Upper lobe of left lung (tissue), 5 donors: ENCODE results near the genes KL and STARD13.

- PRO-cap, 2 experiments, result no peak in any of the 2 experiments
- RAMPAGE, long total RNA, 4 experiments, result no peak in any of the 4 experiments
These were observed 2.4 kb downstream of the MEDAG start for GRCh38 chr13:30908230-30909043.

GRCh38 chr13:31200657-31201016 lies 862 bp downstream of the B3GLCT start:
- PRO-cap, 2 experiments, result no peak in any of the 2 experiments
- RAMPAGE, long total RNA, 4 experiments, result no peak in any of the 4 experiments

- PRO-cap, 2 experiments, result no peak in any of the 2 experiments
- RAMPAGE, long total RNA, 4 experiments, result no peak in any of the 4 experiments
These were observed 174.8 kb downstream of the B3GLCT start for GRCh38 chr13:31374620-31374972.

DNA sequence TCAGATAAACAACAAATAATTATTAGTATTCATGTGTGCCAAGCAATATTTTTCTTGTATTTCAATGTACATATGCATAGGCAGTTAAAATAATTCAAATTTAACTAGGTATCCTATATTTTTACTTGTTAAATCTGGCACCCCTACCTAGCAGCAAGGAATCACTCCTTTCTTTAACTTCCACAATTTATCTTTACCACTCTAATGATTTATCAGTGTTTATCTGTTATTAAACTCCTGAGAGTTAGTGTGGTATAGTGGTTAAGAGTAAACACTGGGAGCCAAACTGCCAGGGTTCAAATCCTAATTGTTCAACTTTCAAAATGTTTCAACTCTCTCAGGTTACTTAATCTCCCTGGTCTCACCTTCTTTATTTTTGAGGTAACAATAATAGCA lies 84.4 kb upstream of the RXFP2 start:
- PRO-cap, 2 experiments, result no peak in any of the 2 experiments
- RAMPAGE, long total RNA, 4 experiments, result no peak in any of the 4 experiments

DNA sequence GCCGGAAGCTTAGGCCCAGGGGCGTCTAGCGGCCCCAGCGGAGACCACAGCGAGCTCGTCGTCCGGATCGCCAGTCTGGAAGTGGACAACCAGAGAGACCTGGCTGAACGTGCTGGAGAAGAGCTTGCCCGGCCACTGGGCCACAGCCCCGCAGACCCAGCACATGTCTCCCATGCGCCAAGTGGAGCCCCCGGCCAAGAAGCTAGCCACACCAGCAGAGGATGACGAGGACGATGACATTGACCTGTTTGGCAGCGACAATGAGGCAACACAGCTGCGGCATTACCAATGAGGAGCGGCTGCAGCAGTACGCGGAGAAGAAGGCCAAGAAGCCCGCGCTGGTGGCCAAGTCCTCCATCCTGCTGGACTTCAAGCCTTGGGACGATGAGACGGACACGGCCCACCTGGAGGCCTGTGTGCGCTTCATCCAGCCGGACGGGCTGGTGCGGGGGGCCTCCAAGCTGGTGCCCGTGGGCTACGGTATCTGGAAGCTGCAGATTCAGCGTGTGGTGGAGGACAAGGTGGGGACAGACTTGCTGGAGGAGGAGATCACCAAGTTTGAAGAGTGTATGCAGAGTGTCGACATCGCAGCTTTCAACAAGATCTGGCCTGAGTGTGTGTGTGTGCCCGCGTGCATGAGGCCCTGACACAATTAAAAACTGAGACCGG lies 78.7 kb upstream of the FRY start:
- PRO-cap, 2 experiments, result no peak in any of the 2 experiments
- RAMPAGE, long total RNA, 4 experiments, result start-site peak on the plus strand in 1 of 4 experiments, centred at position 317 of the sequence, 8 reads per replicate

DNA sequence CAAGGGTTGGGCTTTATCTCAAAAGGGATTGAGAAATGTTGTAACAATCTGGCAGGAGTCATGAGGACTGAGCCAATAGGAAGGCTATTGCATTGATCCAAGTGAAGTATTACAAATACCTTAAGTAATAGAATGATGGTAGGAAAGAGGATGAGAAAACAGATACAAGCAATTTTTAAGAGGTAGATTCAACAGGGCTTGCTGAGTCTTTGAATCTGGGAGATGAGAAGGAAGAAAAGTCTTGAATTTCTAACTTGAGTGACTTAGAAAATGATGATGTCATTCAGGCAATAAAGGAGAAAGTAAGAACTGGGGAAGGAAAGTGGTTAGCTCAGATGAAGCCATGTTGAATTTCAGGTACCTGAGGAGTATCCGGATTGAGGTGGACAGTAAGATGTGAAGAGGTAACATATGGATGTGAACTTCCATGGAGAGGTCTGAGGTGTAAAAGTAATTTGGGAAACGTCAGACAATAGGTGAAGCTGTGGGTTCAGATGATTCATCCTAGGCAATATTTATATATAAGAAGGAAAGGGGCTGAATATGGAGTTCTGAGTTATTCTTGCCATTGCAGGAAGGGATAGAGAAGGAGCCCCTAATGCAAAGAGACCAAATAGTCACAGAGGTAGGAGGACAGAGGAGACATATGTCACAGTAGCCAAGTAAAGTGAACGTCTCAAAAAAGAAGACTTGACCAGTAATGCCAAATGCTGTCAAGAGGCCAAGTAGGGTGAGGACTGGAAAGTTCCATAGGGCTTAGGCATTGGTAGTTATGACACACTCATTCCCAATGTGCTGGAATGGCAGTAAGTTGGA lies 15.3 kb upstream of the FRY start:
- PRO-cap, 2 experiments, result no peak in any of the 2 experiments
- RAMPAGE, long total RNA, 4 experiments, result no peak in any of the 4 experiments

DNA sequence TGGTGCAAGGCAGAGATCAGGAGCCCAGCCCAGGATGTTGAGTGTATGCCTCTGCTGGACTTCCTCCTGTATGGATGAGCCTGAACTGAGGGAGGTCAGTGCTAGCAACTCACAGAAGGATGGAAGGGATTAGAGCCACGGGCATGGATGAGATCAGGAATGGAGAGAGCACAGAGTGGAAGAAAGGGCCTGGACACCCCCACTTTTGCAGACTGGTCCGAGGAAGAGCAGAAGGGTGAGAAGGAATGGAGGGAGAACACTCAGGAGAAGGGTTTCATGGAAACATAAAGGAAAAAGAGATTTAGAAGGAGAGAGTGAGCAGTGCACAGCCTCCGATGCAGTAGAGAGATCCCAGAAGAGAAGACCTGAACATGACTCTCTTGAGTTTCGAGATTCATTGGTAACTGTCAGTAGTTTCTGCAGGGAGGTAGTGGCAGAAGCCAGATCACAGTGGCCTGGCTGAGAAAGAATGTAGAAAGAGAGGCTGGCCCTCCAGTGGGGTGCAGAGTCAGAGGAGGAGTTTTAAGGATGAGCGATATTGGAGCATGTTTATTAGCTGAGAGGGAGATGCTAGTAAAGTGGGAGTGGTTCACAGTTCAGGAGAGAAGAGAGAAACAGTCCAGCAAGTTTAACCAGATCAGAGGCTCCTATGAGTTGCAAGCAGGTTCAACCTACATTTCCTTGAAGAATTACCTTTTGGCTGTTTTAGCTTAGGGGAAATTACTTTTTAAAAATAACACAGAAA lies 109.0 kb downstream of the ZAR1L start:
- PRO-cap, 2 experiments, result no peak in any of the 2 experiments
- RAMPAGE, long total RNA, 4 experiments, result no peak in any of the 4 experiments

- PRO-cap, 2 experiments, result peak in 2 of 2 experiments; most common plus-strand start chr13:32254182 (in 1); most common minus-strand start chr13:32253940 (in 1)
- RAMPAGE, long total RNA, 4 experiments, result start-site peak on the plus strand in 4 of 4 experiments, at chr13:32254178-32254271 at its widest, 127 to 396 reads per replicate
These were observed 61.1 kb downstream of the ZAR1L start for GRCh38 chr13:32253837-32254751.

DNA sequence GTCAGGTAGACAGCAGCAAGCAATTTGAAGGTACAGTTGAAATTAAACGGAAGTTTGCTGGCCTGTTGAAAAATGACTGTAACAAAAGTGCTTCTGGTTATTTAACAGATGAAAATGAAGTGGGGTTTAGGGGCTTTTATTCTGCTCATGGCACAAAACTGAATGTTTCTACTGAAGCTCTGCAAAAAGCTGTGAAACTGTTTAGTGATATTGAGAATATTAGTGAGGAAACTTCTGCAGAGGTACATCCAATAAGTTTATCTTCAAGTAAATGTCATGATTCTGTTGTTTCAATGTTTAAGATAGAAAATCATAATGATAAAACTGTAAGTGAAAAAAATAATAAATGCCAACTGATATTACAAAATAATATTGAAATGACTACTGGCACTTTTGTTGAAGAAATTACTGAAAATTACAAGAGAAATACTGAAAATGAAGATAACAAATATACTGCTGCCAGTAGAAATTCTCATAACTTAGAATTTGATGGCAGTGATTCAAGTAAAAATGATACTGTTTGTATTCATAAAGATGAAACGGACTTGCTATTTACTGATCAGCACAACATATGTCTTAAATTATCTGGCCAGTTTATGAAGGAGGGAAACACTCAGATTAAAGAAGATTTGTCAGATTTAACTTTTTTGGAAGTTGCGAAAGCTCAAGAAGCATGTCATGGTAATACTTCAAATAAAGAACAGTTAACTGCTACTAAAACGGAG lies 22.7 kb downstream of the BRCA2 start:
- PRO-cap, 2 experiments, result no peak in any of the 2 experiments
- RAMPAGE, long total RNA, 4 experiments, result no peak in any of the 4 experiments

DNA sequence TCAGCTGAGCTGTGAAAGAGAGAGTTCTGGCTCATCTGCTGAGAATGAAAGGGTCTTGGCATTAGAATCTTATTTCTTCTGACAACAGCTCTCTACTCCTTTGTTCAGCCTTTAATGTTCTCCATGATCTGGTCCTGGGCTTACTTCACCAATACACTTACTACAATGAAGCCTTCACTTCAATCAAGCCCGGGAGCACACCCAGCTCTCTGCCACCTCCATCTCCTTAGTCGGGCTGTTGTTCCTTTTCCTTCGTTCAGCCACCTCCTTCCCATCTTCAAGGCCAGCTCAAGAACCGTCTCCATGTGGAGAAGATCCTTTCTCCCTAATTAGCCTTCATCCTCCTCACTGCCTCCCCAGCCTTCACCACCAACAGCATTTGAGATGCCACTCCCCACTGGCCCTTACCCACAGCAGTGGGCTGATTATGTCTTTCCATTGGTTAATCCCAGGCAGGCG lies 3.9 kb downstream of the N4BP2L1 start:
- PRO-cap, 2 experiments, result no peak in any of the 2 experiments
- RAMPAGE, long total RNA, 4 experiments, result no peak in any of the 4 experiments

GRCh38 chr13:32425211-32425536 lies 2.8 kb downstream of the N4BP2L1 start:
- PRO-cap, 2 experiments, result no peak in any of the 2 experiments
- RAMPAGE, long total RNA, 4 experiments, result no peak in any of the 4 experiments

GRCh38 chr13:32427347-32427737 lies 588 bp downstream of the N4BP2L1 start:
- PRO-cap, 2 experiments, result no peak in any of the 2 experiments
- RAMPAGE, long total RNA, 4 experiments, result no peak in any of the 4 experiments

DNA sequence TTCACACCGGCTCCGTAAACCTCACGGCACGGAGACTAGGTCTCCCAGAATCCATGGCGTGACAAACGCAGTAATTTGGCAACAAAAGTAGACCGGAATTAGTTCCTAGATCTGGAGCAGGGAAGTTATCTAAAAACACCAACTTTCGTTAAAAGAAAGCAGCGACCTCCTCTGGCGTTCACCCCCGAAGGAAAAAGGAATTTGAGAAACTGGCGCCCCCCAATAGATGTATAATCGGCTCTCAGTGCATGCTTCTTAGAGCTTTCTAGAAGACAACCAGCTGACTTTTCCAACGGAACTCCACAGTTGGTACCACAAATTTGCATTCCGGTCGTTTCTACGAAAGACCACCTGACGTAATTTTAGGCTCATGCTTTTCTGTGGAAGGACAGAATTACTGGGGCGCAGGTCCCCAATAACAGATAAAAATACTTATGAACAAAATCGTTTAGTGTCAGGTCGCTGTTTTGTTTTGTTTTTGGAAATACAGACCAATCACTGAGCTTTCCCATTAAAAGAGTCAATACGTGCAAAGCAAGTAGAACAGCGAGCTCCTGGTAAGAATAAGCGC lies 356 bp upstream of the N4BP2L2 start:
- PRO-cap, 2 experiments, result peak in 2 of 2 experiments; most common plus-strand start position 101 of the sequence (in 1); most common minus-strand start position 203 of the sequence (in 1)
- RAMPAGE, long total RNA, 4 experiments, result no peak in any of the 4 experiments

DNA sequence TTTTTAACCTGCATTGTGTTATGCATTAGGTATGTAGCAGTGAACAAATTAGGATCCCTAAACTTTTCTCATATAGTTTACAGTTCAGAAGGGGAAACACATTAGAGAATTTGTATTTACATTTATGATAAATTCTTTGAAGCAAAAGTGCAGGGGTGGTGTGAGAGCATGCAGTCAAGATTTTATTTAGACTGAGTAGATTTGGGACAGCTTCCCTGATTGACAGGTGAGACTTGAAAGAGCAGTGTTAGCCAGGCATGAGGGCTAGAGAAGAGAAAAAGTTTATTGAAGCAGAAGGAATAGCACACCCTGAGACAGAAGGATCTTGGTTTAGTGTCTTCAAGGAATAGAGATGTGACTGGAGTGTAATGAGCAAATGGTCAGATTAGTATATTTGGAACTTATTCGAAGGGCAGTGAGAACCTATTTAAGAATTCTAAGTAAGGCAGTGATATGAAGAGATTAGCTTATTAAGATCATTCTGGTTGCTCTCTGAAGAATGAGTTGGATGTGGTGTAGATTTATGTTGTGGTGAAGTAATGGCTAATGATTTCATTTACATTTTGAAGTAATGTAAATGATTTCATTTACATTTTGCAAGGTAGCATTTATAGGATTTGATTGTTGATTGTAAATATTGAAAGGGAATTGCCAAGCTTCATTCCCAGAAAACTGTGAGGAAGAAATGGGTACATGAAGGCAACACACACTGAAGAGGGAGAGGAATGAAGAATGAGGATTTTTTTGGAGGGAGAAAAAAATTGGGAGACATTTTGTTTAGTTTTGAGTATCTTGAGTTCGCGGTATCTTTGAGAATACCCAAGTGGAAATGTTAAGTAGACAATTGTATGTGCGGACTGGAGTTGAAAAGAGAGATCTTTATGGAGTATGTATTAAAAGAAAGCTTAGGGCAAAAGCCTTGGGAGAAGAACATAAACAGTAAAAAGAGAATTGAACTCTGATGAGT lies 50.7 kb downstream of the PDS5B start:
- PRO-cap, 2 experiments, result no peak in any of the 2 experiments
- RAMPAGE, long total RNA, 4 experiments, result start-site peak on the plus strand in 2 of 4 experiments, centred at positions 608 to 617 of the sequence, 7 to 8 reads per replicate

DNA sequence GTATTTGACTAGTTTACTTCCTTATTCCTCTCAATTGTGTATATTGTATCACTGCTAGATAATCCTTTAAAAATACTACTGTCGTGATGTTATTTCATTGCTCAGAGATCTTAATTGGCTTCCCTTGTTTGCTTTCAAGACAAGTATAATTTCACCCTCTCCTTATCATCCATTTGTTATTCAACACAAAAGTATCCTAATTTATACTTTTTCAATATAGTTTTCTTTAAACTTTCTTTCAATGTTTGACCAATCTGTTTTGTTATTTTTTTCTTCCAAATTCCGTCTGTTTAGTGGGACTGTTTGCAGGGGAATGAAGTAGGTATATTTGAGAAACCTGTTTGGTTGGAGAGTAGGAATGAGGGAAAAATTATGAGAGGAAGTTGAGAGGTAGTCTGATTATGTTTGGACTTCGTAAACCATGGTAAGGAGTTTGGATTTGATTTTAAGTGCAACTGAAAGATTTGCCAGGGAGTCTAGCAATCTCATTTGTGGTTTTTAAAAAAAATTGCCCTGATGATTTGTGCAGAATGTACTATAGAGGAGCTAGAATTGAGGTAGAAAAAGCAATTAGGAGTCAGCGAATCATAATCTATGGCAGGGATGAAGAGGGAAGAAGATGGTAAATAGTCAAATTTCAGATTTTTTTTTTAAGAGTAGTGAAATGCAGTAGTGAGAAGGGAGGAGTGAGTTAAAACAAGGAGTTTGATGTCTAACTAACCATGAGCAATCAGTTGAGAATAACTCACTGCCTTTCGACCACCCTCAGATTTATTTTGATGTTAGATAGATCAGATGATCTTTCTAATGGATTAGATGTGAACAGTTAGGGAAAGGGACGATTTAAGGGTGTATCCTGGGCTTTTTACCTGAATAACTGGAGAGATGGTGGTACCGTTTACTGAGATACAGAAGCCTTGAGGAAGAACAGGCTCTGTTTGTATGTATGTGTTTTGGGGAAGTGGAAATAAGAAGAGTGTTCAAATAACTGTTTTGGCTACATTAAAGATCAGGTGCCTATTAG lies 176.8 kb downstream of the PDS5B start:
- PRO-cap, 2 experiments, result no peak in any of the 2 experiments
- RAMPAGE, long total RNA, 4 experiments, result start-site peak on the plus strand in 2 of 4 experiments, centred at positions 257 to 699 of the sequence, 5 to 20 reads per replicate

DNA sequence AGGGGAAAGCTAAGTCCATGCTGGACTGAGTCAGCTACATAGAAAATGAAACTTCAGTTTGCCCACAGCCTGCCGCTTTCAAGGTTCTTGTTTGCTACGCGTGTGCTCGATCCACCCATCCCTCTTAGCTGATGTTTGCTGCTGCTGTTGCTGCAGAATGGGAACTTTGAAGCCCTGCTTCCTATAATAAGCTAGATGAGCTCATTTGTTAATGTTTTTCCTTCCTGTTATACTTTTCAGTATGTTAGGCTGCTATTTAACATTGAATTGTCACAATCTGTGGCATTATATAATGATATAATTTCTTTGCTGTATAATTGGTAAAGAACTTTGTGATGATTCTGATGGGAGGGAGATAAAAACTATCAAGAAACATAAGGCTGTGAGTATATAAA lies 46.5 kb upstream of the KL start:
- PRO-cap, 2 experiments, result peak in 1 of 2 experiments; most common minus-strand start position 130 of the sequence (in 1)
- RAMPAGE, long total RNA, 4 experiments, result no peak in any of the 4 experiments

DNA sequence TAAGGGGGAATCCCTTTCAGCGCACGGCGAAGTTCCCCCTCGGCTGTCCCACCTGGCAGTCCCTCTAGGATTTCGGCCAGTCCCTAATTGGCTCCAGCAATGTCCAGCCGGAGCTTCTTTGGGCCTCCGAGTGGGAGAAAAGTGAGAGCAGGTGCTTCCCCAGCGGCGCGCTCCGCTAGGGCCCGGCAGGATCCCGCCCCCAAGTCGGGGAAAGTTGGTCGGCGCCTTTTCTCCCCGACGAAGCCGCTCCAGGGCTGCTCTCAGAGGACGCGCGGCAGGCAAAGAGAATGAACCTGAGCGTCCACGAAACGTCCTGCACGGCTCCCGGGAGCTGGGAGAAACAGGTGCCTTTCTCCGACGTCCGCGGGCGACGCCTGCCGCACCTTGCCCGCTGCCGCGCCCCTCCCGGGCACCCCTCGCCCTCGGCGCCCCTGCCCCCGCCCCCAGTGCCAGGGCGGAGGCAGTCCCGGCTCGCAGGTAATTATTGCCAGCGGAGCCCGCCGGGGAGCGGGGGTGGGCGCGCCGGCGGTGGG lies 320 bp upstream of the KL start:
- PRO-cap, 2 experiments, result peak in 1 of 2 experiments; most common plus-strand start position 490 of the sequence (in 1); most common minus-strand start position 396 of the sequence (in 1)
- RAMPAGE, long total RNA, 4 experiments, result start-site peak on the plus strand in 1 of 4 experiments, centred at position 202 of the sequence, 21 reads per replicate

- PRO-cap, 2 experiments, result peak in 2 of 2 experiments; most common plus-strand start chr13:33016762 (in 1); most common minus-strand start chr13:33017017 (in 2)
- RAMPAGE, long total RNA, 4 experiments, result start-site peak on the plus strand in 2 of 4 experiments, at chr13:33016533-33017280 at its widest, 5 to 21 reads per replicate
These were observed at the start of gene KL for GRCh38 chr13:33016370-33017334. Gene KL (plus strand): TSS chr13:33016423.

GRCh38 chr13:33032080-33032738 lies 16.0 kb downstream of the KL start:
- PRO-cap, 2 experiments, result no peak in any of the 2 experiments
- RAMPAGE, long total RNA, 4 experiments, result no peak in any of the 4 experiments

DNA sequence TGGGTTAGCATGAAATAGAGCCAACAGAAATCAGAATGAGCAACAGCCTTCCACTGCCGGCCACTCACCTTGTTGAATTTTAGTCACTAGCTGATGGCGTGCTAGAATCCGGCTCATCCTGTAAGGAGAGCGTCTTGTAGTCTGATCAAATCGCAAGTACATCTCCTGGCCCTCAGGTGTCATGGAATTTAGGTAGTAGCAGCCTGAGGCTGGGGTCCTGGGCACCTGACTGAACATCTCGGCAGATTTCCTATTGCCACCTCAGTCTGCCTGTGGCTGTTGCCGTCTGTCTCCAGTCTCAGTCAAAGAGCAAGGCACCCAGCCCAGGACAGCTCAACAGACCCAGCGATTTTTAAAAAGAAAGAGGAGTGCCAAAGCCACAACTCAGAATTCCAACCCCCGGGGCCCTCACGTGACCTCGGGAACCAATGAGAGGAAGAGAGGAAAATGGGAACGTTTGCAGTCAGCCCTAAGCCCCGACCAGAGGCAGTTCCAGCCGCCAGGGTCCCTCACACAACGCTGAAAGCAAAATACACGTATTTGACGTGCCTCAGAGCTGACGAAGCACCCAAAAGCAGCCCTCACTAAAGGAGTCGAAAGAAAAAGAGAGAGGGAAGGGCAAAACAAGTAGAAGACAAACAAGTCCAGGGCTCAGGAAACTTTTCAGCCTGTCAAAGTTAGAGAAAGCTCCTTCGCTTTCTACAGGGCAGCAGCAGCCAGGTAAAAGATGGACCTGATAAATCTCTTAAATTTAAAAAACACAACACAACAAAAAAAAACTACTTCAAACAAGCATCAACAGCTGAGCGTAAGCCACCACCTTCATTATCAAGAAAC lies at the start of gene STARD13:
TSS of gene STARD13 (minus strand) at position 354 of the 837 bp plus-strand sequence.
- PRO-cap, 2 experiments, result peak in 2 of 2 experiments; most common plus-strand start position 489 of the sequence (in 2); most common minus-strand start position 304 of the sequence (in 1)
- RAMPAGE, long total RNA, 4 experiments, result start-site peak on the plus strand in 1 of 4 experiments, centred at position 512 of the sequence, 14 reads per replicate; start-site peak on the minus strand in 4 of 4 experiments, centred at positions 287 to 330 of the sequence, 68 to 1,005 reads per replicate